WTC11 (cell line): Measurements from ENCODE around the genes RDH12 and ZFYVE26.

GRCh38 chr14:65210055-65210447 lies 107.7 kb upstream of the MAX start:
- PRO-cap, result no peak

DNA sequence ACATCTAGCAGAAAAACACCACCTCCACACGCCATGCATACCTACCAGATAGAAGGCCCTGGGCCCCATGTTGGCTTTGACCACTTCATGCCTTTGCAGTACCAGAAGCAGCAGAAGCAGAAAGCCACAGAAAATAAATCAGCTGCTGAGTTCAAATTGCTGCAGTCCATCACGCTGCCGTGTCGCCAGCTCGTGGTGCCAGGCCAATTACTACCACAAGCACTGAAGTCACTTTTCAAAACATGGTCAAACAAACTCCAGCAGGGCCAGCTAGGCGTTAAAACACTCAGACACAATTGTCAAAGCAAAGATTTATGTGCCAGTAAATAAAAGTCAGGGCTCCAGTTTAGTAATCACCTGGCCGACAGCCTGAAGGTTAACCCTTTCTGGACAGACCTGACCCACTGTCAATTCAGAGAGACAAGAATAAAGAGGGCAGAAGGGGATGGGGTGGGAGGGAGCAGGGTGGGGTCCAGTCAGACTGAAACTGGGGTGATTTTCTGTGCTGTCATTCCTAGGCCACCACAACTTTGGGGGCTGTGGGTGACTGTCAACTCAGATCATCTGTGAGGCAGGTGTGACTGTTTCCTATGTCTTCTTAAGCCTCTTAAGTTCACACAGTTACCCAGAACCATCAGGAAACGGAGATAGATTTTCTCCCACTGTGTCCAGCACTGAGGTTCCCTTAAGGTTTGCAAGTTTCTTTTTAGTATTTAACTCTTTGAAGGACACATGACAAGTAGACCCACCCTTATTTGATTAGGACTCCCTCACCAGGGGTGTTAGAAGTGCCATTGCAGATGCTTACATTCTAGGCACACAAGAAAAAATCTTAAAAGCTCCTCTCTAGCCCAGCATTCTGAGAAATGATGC lies 109.8 kb upstream of the FUT8 start:
- PRO-cap, result no peak

GRCh38 chr14:65335535-65335859 lies 77.0 kb upstream of the FUT8 start:
- PRO-cap, result no peak

DNA sequence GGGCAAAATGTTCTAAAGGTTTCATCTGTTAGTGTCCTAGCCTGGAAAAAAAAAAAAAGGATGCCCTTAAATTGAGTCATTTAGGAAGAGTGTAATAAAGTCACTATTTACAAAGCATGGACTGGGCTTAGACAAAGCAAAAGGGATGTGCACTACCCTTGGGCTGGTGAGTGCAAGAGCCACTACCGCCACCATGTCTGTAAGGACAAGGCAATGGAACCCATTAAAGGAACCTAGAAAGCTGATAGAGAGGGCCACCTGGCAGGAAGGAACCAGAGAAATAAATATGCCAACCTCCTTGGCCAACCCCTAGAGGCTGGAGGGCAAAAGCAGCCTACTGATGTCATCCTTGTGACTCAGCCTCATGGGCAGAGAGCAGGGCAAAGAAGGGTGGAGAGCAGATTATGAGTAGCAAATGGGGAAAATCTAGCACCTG lies 59.5 kb upstream of the FUT8 start:
- PRO-cap, result no peak

DNA sequence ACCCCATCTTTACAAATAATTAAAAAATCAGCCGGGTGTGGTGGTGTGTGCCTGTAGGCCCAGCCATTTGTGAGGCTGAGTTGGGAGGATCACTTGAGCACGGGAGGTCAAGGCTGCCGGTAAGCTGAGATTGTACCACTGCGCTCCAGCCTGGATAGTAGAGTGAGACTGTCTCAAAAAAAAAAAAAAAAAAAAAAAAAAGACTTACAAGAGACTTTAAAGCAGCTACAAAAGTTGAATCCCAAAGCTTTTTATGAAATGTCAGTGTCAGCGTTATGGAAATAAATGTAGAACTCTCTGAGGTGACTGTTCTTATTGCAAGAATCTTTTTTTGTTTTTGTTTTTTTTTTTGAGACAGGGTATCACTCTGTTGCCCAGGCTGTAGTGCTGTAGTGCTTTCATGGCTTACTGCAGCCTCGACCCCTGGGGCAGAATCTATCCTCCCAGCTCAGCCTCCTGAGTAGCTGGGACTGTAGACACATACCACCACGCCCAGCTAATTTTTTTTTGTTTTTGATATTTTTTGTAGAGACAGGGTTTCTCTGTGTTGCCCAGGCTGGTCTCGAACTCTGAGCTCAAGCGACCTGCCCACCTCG lies 17.3 kb downstream of the FUT8 start:
- PRO-cap, result no peak

DNA sequence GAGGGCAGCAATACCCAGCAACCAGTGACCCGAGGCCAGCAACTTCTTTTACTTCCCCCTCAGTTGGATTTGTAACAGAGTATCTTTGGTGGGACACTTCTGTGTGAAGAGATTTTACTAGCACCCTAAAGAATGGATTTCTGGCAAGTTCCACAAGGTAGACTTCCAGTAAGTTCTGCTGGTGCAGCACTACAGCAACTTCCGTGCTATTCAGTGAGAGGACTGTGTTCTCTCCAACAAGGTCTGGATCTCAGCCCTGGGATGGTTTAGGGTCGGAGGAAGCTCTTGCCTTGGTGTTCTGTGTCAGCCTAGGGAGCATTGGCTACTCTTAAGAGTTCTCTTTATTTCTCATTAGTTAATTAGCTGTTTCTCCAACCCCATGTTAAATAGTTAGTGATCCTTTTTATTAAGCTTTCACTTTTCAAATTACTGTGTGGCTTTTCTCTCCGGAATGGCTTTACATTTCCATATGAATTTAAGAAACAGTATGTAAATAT lies 70.5 kb downstream of the FUT8 start:
- PRO-cap, result no peak

- PRO-cap, result unidirectional peak, minus-strand start at chr14:65898875
These were observed 486.2 kb downstream of the FUT8 start for GRCh38 chr14:65898795-65899030.

DNA sequence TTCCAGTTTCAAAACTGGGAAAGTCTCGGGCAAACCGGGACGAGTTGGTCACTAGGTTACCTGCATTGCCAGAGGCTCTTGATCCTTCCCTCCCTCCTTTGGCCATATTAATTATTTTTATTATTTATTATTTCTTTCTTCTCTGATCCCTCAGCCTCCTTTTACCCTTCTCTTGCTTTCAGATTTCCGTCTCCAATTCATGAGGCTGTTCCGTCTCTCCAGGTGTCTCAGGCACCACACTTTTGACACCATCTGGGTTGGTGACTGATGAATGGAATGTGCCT lies 523.7 kb upstream of the CCDC196 start:
- PRO-cap, result no peak

- PRO-cap, result no peak
These were observed 194.1 kb downstream of the GPHN start for GRCh38 chr14:66701884-66702634.

GRCh38 chr14:67167776-67168534 lies 21.3 kb upstream of the GARIN2 start:
- PRO-cap, result no peak

GRCh38 chr14:67278950-67279624 lies 37.9 kb downstream of the PALS1 start:
- PRO-cap, result no peak

DNA sequence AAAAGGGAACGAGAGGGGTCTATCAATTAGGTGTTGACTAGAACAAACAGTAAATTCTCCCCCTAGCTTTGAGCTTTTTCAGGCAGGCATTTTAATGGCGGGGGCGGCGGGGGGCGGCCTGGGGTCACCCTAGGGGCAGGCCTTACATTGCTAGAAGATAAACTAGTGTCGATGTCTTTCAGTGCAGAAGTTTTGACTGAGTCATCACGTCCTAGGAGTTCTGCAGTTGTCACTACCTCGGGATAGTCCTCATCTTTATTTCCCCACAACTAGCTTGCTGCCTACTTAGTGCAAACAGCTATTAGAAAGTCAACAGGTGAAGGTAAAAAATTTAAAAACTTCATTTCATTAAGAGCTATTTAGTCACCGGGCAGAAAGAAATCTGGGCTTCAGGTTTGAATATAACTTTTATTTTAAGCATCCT lies 1.6 kb downstream of the ATP6V1D start:
- PRO-cap, result no peak

GRCh38 chr14:67358802-67359274 lies 766 bp downstream of the ATP6V1D start:
- PRO-cap, result no peak

DNA sequence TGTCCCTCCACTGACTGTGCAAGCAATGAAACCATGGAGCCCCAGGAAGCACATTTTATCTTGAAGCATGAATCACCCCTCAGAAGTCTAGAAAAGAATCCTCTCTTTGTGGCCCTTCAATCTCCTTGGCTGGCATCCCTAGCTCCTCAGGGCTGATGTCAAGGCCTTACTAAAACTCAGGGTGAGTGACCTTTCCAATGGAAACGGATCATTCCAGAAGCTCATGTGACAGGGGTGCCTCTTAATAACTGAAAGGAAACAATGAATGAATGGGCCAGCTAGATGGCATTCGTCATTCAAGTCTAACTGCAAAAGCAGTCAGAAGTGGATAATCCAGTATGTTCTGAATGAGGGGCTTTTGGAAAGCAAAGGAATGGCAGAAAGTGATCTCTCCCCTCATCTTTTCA lies 22.2 kb upstream of the PLEKHH1 start:
- PRO-cap, result no peak

DNA sequence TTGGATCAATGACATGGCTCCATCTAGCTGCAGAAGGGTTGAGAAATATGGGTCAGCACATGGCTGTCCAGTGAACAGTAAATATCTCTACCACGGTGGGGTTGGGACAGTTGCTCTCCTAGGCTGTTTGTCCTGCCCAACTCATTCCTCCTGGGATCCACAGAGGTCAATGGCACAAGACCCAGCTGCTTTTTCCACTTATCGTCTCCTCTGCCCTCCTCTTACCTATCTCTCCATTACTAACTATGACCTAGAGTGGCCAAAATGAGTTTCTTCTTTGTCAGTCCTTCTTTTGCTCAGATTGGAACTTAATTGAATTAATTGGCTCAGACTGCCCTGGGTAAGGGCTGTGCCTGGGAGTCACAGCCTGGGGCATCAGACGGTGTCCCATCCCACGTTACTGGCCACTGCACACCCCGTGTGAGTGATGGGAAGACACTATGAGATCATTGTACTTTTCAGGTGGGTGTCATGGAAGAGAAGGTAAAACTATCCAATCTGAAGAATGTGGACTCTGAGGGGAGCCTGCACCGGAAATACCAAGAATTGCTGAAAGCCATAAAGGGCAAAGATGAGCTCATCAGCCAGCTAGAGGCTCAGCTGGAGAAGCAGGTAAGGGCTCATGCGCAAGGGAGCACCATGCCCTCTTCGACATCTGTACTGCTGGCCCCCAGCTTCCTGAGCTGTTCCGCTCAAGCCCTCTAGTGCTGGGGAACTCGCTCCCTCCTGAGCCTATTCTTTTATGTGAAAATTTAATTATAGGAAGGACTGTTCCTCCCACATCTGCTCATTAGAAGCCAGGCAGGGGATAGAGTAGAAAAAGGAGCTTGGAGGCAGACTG lies 23.9 kb downstream of the PLEKHH1 start:
- PRO-cap, result no peak

DNA sequence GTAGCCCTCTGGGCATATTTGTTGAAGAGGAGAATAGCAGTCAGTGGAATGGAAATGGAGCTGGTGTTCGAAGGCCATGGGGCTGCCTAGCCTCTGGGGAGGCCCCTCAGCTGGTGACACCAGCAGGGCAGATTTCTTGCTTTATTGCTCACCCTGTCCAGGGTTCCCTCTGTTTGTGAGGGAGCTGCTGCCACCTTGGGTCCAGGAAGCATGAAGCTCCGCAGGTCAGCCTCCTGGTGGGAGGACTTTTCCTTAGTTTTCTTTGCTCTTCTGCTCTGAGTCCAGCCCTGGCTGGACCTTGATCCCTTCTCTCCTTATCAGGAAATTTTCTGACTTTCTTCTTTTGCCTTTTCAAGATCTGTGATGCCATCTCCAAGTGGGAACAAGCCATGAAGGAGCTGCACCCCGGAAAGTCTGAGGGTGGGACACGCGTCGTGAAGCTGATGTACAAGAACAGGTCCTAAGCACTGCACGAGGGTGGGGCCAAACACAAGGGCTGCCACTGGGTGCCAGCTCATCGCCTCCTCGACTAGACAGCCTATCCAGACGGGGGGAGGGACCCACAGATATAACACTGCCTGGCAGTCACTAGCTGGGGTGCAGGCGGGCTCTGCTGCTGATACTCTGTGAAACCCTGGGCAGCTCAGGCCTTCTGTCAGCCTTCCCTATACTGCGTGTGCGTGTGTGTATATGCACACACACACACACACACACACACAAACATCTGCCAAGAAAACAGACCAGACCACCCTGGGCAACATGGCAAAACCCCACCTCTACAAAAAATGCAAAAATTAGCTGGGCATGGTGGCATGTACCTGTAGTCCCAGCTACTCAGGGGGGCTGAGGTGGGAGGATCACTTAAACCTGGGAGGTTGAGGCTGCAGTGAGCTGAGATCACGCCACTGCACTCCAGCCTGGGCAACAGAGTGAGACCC lies 19.2 kb downstream of the PIGH start:
- PRO-cap, result no peak

DNA sequence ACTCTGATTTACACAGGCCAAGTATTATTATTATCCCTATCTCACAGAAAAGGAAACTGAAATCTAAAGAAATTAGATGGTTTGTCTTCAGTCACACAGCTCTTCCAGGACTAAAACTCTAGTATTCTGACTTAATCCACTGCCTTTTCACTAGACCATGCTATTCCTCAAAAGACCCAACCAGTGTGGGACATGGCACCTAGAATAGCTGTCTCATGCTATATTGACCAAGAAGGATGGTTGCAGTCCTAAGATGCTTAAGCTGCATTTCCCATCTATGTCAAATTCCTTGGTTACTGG lies 24.5 kb downstream of the ARG2 start:
- PRO-cap, result no peak

DNA sequence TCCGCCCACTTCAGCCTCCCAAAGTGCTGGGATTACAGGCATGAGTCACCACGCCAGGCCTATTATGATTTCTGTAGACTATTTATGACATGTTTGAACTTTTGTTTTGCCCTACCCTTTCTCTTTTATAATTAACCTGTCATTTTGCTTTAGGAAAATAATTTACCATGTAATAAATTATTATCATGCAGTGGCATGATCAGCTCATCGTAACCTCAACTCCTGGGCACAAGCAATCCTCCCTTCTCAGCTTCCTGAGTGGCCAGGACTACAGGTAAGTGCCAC lies at the start of gene RDH12:
TSS of gene RDH12 (plus strand) at position 225 of the 285 bp plus-strand sequence.
- PRO-cap, result no peak

DNA sequence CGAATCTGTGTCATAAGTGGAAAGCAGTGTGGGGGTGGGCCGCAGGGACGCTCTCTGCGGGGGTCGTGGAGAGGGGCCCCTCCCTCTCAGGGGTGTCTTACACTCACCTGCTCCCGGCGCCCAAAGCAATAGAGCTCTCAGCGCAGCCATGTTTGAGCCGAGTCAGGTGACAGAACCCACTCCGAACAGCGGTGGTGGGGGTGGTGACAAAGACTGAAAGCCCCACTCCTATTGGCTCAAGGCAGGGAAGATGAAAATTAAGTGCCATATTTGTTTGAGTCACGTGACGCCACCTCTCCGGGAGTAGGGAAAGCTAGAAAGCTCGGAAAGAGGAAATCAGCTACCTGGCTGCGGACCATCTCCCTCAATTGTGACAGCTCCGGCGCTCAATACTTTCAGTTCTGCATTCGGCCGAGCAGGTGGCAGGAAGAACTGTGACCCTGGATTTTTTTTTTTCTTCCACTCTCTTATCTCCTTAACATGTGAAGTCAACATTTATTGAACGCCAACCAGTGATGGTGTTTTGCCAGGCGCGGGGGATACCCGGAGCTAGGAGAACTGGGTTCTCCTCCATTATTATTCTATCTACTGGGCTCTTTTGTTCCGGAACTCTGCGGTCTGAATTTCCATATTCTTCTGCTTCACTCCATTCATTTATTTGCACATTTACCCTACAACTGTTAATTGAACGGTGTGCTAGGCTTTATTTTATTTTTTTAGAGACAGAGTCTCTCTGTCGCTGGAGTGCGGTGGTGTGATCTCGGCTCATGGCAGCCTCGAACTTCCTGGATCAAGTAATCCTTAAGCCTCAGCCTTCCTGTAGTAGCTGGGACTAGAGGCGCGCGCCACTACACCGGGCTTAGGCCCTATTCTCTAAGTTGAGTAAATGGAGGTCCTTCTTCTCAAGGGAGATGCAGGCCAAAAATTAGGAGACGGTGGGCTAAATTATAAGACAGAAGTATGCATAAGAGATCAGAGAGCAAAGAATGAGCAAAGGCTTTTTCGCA lies at the start of gene ZFYVE26:
TSS of gene ZFYVE26 (minus strand) at position 164 of the 1,007 bp plus-strand sequence.
- PRO-cap, result bidirectional peak, plus-strand start at position 327 of the sequence, minus-strand start at position 164 of the sequence

DNA sequence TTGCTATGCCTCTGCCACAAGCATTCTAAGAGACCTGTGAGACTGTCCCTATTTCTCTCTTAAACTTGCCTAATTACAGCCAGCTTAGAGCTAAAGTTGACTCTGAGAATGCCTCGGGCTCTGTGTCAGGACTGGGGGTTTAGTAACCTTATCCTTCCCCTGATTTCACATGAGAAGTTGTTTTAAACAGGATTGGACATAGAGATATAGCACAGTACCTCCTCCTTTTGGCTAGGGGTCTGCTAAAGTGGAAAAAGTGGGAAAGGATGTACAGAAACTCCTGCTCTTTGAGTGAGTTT lies 121.9 kb downstream of the RAD51B start:
- PRO-cap, result unidirectional peak, minus-strand start at position 179 of the sequence